Hematopoietic multipotent progenitor cell (in vitro differentiated cells): ENCODE data around the gene YPEL1.

DNA sequence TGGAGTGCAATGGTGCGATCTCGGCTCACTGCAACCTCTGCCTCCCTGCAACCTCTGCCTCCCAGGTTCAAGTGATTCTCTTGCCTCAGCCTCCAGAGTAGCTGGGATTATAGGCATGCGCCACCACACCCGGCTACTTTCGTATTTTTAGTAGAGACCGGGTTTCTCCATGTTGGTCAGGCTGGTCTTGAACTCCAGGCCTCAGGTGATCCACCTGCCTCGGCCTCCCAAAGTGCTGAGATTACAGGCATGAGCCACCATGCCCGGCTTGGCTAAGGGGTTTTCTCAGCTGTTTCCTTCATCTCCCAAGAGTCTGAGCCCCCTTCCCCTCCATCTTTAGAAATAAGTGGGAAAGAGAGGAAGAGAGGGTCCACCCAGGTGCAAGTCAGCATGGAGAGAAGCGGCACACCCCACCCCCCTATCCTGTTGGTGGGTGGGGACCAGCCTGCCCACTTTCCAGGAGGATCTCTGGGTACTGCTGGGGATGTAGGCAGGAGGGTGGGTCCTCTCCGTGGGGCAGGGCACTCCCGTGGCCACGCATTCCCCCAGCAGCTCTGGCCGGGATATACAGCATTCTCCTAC, 9.2 kb downstream of the SCARF2 start:
- CAGE, long polyA plus RNA: no peak

GRCh38 chr22:20552979-20553676, 45.7 kb downstream of the MED15 start:
- CAGE, long polyA plus RNA: no peak

DNA sequence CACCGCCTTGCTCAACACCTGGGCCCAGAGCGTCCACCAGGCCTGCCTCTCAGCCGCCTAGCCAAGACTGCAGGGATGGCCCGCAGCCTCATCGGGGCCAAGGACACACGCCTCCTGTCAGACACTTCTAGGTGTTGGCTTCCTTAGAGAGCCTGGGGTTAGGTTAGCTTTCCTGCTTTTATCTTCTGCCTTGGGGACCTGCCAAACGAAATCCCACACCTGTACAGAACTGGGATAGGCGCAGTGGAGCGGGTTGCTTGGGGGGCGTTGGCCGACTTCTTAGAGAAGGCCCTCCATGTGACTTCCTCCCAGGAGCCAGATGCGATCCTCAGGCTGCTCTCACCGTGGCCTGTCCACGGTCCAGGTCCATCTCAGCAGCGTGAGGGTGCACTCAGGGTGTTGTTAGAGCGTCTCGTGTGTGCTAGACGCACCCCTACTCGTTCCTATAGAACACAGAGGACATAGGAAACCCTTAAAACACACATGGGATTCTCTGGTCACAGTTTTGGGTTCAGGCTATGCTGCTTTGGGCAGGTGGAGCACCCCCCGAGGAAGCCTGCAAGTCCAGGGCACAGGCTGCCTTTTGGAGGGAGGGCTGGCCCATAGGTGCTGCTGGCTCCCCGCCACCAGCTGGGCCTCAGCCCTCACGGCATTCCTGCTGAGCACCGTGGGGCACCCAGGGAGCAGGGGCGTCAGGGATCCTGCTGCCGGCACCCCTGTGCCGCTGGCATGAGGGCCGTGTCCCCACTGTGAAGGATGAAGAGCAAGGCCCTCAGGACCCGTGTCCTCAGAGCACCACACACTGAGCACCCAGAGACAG, 79.4 kb downstream of the MED15 start:
- CAGE, long polyA plus RNA: no peak

GRCh38 chr22:20591959-20592459, 84.6 kb downstream of the MED15 start:
- CAGE, long polyA plus RNA: no peak

DNA sequence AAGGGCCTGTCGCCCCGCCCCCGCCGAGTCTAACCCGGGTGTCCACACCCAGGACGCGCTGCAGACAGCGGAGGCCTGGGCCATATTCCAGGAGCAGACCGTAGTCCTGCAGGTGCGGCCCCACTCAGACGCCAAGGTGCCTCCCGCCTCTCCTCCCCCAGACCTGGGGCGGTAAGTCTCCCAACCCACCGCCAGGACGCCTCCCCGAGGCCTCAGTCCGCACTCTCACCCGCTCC, 70.4 kb upstream of the SERPIND1 start:
- CAGE, long polyA plus RNA: no peak

DNA sequence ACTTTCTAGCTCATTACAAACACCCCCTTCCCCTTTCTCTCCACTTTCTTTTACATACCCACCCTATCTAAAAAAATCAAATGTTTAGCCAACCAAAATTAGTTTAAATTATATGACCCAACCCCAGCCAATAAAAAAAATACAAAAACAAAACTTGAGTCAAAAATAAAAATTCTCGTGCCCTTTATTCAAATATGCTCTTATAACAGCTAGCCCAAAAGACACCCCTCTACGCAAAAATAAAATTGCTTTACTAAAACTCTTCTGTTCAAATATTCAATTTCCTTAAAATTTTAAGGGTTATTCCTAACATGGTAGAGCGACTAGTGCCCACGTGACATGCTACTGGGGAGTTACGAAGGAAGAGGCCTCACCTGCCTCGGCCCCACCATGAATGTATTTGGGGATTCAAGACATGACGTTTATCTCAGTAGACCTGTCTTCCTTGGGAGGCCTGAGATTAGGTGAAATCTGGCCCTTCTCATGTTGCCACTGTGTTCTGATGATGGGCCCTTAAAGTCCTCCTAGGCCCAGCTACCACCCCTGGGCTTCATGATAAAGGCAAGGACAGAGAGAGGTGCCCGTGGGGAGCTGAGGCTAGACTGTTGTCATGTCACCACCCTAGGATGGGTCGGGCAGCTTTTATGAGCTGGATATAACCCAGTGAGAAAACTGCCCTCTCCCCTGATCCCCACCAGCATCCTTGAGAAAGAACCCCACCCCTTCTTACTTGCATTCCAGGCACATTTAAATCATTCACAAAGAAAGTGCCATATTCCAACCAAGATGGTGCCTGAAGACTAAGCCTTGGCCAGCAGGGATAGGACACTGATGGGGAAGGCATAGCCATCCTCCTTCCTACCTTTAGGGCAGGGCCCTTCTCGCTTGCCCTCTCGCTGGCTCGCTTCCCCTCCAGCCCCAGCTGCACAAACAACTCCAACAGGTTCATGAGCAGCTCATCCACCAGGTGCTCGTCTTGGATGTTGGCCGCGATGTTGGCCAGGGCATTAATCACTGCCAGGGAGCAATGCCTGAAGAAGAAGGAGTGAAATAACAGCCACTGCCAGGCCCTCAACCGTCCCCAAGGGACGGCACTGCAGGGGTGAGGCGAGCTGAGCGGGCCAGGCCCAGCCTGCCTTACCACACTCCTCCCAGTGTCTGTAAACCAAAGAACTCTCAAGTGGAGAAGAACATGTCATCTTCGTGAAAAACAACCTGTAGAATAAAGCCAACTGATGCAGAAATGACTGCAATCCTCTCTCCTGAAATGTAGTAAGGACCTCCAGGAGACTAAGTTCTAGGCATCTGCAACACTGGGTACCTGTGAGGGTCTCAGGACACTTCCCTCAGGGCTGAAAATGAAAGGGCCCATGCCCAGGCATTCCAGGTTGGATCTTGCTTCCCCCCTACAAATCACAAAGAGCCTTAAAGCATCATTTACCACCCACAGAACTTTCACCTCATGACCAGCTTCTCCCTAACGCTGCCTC, 21.9 kb downstream of the SERPIND1 start:
- CAGE, long polyA plus RNA: no peak

GRCh38 chr22:20812920-20813749, 39.2 kb downstream of the SERPIND1 start:
- CAGE, long polyA plus RNA: no peak

DNA sequence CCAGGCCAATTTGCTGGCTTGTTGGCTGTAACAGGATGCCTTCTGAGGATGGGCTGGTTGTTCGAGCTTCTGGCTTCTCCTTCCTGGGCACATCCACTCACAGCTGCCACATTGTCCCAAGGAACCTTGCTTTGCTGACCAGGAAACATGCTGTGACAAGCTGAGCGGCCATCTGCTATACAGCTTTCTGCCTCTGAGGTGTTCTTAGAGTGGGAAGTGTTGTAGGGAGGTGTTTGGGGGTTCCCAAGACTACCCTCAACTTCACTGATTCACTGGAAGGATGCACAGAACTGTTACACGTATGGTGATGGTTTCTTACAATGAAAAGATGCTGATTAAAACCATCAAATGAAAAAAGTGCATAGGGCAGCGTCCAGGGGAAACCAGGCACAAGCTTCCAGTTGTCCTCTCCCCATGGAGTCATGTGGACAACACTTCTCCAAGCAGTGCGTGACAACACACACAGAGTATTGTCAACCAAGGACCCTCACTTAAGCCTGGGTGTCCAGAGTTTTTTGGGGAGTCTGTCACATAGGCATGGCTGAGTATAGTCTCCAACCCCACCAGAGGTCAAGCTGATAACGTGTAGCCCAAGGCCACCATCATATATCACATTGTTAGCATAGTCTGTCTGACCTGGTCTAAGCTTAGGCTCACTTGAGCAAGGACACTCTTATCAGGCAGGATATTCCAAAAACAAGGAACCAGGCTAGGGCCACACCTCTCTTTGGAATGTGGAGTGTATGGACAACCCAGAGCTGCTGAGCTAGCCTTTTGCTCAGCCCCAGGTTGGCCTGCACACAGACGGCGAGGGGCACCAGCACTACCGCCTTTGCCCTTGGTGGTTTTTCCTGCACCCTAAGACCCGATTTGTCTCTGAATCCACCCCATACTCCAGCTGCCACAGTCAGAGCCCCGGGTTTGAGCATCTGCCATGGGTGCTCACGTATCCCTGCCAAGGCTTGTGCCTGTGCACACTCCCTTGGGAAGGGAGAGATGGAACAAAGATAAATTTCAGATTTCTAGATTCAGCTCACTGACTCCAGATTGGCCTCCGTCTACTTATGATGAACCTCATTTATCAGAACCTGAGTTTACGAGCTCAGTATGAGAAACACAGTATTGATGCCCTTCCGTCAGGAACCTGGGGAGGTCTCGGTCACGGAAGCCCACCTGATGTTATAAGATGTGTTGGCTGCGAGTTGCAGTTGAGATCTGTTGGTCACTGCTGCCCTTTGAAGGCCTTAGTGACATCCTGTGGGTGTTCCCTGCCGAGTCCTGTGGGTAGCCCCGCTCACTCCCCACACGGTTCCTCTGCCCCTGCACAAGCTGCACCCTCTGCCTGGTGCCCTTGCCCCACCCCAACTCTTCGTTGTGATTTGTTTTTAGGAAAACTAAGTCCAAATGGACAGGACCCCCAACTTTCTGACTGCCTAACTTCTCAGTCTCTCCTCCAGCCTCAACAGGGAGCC, 7.1 kb downstream of the SNAP29 start:
- CAGE, long polyA plus RNA: no peak

- CAGE, long polyA plus RNA: no peak
Measured at GRCh38 chr22:20979234-20979787, 2.8 kb upstream of the LZTR1 start.

GRCh38 chr22:20999200-20999963, 2.5 kb downstream of the THAP7 start:
- CAGE, long polyA plus RNA: no peak

DNA sequence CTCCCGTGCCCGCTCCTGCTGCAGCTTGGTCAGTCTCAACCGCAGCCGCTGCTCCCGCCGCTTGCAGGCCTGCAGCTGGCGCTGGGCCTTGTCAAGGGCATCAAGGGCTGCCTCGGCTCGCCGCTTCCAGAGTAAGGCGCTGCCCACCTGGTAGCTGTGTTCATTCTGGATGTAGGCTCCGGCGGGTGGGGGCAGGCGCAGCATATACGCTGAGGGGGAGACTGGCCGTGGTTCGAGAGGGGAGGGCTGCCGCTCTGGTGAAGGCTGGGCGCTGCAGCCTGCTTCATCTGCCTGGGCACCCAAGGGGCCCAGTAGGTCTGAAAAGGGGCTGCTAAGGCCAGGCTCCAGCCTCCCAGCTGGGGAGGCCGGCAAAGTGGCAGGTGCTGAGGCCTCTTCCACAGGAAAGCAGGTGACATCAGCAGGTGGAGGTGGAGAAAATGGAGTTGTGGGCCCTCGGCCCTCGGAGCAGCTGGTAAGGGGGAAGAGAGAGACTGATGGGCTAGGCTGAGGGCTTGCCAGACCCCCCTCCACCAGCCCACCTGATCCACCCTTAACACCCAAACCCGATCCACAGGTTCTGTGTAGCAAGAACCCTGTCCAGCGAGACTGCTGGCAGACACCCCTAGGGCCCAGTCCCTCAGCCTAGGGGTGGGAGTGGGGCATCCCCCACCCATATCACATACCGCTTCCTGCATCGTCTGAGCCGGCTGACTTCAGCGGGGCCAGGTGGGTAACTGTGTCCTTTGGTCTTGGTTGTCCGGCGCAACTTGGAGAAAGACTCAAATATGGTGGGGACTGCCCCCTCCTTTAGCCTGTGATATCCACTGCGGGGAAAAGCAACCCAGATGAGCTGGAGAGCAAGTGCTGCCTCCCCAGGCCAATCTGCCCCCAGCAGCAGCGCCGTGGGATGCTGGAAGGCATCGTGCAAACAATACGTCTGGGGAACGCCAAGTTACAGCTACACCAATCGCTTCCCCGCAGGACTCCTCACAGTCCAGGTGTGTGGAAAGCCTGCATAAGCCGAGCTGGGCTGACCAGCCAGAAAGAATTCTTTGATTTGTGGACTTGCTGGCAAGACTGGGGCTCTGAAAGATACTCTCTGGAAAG, 1.6 kb downstream of the THAP7 start:
- CAGE, long polyA plus RNA: no peak

DNA sequence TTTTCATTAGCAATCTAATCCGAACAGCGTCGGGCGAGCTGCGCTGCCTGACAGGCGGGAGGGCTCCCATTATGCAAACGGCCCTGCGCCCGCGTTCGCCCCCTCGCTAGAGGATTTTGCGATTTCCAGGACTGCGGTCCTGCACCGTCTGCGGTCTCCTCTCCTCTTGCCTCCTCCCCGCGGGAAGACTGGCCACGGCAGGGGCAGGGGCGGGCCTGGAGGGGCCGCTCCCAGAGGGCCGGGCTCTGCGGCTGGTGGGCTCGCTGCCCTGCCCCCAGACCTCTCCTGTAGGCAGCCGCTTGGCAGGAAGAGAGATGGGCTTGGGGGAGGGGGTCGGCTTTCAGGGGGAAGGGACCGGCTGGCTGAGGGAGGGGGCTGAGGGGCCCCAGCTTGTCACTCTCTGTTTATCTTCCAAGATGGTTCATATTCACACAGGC, 738 bp downstream of the HIC2 start:
- CAGE, long polyA plus RNA: no peak

GRCh38 chr22:21444490-21445376, 22.5 kb upstream of the TMEM191C start:
- CAGE, long polyA plus RNA: no peak

- CAGE, long polyA plus RNA: no peak
Measured at GRCh38 chr22:21457202-21457866, 9.9 kb upstream of the TMEM191C start.

DNA sequence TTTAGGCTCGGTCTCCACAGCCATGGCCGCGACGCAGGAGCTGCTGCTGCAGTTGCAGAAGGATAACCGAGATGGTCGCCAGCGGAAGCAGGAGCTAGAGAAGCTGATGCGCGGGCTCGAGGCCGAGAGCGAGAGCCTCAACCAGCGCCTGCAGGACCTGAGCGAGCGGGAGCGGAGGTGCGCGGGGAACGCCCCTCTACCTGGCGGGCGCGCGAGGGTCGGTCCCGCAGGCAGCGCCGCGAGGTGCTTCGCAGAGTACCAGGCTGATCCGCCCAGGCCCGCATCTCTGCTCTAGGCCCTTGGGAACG, 205 bp downstream of the TMEM191C start:
- CAGE, long polyA plus RNA: no peak

DNA sequence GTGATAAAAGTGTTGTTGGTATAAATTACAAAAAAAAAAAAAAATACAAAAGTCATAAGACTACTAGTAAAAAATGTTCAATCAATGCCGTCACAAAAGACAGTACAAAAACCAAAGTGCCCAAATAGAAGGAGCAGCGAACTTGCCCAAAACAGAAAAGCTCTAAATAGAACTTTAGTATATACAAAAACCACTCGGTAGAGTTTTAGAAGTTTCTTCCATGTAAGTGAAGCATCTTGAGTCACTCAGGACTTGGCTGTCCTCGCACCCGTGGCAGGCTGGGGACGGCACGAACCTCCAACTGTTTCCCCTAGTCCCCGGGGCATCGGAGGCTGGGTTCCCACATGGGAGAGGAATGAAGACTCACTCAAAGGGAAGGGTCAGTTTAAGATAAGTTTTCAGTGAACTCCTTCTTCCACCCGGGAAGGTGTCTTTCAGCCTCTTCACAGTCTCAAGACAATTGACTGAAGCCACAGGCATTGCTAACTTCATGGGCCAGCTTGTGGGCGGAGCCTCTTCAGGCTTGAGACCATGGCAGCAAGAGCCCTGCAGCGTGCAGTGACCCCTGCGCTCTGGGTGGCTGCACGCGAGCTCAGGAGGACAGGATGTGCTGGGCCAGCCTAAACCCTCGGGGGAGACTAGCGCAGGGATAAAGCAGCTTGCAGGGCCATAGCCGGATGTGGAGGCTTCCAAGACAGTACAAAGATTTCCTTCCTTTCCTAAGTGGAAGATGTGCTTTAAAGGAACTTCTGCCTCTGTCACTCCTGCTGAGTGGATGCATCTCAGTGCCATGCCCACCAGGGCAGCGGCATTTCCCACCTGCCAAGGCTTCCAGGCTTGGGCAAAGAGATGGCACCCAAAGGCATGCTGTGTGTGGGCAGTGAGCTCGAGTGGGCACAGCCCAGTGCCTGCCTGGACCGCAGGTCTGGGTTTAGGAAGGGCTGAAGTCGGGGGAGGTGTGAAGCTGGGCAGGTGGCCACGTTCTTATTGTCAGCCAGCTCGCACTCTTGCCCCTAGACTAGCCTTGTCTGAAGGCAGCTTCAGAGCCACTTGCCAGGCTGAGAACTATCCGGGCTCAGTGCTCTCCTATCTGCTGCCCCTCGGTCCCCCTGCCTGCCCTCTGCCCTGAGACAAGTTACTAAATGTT, 32.8 kb downstream of the PPIL2 start:
- CAGE, long polyA plus RNA: no peak

DNA sequence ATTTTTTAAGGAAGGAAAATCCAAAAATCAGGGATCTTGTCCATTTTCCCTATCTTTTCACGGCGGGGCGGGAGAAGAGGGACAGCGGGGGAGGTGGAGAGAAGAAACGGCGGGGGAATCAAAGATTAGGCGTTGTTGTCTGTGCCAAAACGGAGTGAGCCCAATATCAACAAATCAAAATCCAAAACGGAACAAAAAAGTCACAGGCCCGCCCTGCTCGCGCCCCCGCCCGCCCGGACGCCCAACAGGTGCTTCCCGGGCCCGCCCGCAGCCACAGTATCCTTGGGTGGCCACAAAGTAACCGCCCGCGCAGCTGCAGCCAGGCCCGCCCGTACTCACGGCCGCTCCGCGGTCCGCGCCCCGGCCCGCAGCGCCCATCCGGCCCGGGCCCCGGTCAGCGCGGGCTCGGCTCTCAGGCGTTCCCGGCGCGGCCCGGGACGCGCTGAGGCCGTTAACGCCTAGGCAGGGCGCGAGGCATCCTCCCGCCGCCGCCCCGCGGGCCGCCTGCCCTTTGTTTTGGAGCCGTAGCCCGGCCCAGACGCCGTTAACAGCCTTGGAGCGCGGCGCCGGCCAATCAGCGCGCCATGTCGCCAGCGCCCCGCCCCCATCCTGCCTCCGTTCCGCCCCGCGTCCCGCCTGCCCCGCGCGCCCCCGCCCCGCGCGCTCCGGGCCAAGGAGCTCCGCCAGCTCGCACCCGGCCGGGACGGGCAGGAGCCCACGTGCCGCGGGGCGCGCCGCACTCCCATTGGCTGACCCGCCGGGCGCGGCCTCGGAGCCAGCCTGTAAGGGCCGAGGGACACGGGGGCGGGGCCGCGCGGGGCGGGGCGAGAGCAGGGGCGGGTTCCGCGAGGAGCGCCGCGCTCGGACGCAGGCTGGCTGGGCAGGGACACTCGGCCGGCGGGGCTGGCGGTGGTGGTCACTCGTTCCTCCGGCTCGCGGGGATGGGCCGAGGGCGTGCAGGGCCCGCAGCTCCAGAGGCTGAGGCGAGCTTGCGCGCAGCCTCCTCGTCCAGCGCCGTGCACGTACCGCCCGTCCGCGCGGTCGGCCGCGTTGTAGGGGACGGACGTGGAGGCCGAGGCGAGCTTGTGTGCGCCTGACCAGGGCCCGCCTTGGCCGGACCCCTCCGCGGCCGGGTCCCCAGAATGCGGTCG, at the start of gene YPEL1:
Gene YPEL1 (minus strand): TSS at position 519 of the 1,151 bp plus-strand sequence.
- CAGE, long polyA plus RNA: no peak

DNA sequence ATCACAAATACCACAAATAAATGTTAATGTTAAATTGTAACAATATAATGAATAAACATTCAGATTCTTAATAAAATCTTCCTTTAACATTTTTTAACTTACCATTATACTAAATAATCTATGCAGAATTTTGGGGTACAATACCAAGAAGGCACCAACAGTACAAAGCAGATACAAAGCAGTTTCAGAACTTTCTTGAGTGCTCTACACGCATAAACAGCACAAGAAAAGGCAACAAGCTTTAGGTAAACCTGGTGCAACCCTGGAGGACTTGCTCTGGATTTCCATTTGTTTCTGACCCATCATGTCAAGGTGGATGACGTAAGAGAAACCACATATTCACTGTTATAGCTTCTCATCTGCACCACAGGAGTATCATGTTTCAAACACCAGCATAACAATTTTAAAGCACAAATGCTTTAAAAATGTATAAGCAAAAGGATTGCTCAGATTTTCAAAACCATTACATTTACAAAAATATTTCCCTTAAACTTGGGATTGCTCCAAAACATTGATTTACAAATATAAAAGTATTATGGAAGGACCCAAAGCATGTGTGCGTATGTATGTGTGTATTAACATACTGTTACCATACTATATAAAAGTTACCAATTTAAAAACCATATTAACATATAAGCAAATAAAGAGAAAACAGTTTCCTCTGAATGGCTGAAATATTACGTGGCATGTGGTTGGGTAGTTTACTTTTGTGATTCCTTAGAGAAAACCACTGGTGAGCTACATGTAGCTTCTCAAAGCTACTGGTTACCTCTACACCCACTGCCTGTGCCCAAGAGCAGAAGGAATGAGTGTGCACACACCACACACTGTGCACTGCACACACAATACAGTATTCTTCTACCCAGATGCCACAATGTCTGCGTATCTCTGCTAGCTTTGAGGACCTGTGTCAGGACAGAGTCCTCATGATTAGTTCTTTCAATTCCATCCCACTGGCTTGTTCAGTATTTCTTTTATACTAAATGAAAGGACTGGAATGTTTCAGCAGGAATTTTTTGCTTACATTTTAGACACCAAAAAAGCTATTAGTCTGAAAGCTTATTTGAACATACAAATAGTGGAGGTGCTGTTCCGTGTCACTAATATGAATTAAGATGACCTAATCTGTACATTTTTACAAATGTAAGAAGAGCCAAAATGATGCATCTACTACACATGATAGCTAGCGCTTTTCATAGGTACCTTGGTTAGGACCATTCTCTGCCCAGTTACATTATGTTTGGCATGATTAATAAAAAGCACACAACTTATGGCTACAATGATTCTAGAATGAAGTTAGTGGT, 25.4 kb upstream of the YPEL1 start:
- CAGE, long polyA plus RNA: no peak

GRCh38 chr22:21778876-21779462, 43.4 kb upstream of the YPEL1 start:
- CAGE, long polyA plus RNA: no peak

DNA sequence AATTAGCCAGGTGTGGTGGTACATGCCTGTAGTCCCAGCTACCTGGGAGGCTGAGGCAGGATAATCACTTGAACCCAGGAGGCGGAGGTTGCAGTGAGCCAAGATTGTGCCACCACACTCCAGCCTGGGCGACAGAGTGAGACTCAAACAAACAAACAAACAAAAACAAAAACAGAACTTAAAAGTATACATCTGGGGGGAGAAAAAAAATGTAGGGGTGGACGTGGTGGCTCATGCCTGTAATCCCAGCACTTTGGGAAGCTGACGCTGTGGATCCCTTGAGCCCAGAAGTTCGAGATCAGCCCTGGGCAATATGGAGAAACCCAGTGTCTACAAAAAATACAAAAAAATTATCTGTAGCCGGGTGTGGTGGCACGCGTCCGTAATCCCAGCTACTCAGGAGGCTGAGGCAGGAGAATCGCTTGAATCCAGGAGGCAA, 31.2 kb downstream of the MAPK1 start:
- CAGE, long polyA plus RNA: no peak